ENCODE measurements around a stretch of chr1.

GRCh38 chr1:233693959-233694645 lies 80.2 kb downstream of the KCNK1 start:
- CAGE, long polyA plus RNA = no peak
- RRBS = no CpG with 5 or more reads among the region's 5 CpGs

- CAGE, long polyA plus RNA = no peak
- RRBS = no CpG with 5 or more reads among the region's 4 CpGs
Measured at GRCh38 chr1:234509438-234509648, 30.4 kb upstream of the TARBP1 start.

DNA sequence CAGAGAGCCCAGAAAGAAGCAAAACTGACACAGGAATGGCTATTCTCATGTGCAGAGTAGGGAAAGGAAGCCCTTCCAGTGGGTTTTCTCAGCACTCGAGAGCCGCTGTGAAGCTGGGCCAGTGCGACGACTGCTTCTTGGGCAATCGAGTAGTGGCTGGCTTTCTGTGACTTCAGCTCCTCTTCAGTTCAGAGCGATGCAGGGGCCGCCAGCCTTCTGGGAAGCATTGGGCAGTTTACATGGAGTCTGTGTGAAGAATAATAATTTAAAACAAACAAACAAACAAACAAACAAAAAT lies 57.2 kb upstream of the TARBP1 start:
- CAGE, long polyA plus RNA = no peak
- RRBS = no CpG with 5 or more reads among the region's 7 CpGs

- CAGE, long polyA plus RNA = no peak
- RRBS = no CpG with 5 or more reads among the region's 3 CpGs
Measured at GRCh38 chr1:234601716-234602354, 8.1 kb downstream of the IRF2BP2 start.

- CAGE, long polyA plus RNA = no peak
- RRBS = no CpG with 5 or more reads among the region's 19 CpGs
Measured at GRCh38 chr1:234606916-234607783, 2.8 kb downstream of the IRF2BP2 start.

- CAGE, long polyA plus RNA = no peak
- RRBS = no CpG with 5 or more reads among the region's 3 CpGs
Measured at GRCh38 chr1:234639240-234639543, 29.2 kb upstream of the IRF2BP2 start.

- CAGE, long polyA plus RNA = no peak
- RRBS = no CpG with 5 or more reads among the region's 15 CpGs
Measured at GRCh38 chr1:234726166-234727171, 116.5 kb upstream of the IRF2BP2 start.

DNA sequence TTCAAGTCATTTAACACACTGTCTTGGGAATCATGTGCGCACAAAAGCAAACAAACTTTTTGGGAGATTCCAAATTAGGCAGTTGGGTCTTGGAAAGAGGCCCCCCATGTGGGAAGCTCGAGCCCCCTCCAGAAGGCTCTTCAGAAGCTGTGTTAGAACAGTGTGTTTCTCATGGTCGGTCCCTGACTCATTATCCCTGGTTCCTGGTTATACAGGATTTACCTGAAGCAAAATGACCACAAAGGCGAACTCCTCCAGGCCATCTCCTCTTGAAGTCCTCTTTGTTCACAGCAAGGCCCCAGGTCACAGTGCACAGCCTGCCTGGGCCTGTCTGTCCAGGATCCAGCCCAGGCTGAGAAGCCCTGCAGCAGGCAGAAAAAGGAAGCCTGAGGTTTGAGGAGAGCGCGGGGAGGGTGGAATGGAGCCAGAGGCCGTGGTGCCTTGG lies 136.7 kb upstream of the IRF2BP2 start:
- CAGE, long polyA plus RNA = no peak
- RRBS = no CpG with 5 or more reads among the region's 7 CpGs

DNA sequence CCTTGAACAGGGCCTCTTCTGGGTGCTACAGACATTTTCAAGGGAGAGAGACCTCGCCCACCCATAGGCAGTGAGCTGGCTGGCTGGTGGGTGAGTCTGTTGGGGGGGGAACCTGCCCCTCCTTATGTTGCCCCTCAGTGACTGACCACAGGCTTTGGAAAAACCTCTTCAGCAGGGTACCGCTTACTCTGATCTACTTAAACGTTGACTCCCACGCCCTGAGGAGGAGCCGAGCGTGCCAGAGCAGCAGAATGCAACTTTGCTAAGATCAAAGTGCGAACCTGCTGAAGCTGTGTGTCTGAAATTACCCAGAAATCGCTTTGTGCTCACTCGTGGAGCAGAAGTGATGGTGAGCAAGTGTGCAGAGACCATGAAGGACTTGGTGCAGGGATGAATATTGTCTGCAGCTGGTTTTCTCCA lies 158.7 kb upstream of the IRF2BP2 start:
- CAGE, long polyA plus RNA = no peak
- RRBS = no CpG with 5 or more reads among the region's 9 CpGs

GRCh38 chr1:234774717-234775421 lies 164.9 kb upstream of the IRF2BP2 start:
- CAGE, long polyA plus RNA = no peak
- RRBS = no CpG with 5 or more reads among the region's 6 CpGs

GRCh38 chr1:234824796-234825311 lies 214.9 kb upstream of the IRF2BP2 start:
- CAGE, long polyA plus RNA = no peak
- RRBS = no CpG with 5 or more reads among the region's 10 CpGs

DNA sequence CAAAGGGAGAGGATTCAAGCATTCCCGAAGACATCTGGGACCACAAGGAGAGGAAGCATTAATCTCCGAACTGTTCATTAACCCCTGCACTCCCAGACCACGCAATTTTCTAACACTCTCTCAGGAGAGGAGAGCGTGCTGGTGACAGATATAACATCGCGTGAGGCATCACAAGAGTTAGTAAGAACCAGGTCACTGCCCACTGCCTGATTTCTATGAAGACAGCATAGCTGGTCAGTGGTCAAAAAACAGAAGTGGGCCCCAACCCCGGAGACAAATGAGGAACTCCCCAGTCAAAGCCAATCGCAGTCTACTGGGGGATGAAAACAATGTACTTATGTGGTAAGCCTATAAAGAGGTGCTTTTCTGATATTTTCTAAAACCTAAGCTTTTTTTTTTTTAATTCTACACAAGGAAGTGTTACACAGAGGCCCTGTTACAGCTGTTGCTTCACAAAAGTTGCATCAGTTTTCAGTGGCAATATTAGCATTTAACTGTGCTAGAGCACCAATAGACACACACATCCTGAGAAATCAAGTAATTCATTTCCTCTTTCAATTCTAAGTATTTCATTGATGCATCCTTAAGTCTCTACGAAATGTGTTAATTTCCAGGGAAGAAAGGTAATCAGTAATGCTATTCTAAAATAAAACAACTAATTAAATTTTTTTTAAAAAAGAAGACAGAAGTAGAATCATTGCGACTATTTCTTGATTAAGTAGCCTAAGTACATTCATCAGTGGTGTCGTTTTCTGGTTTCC lies 231.9 kb upstream of the IRF2BP2 start:
- CAGE, long polyA plus RNA = no peak
- RRBS = no CpG with 5 or more reads among the region's 11 CpGs

GRCh38 chr1:234845639-234845838 lies 235.6 kb upstream of the IRF2BP2 start:
- CAGE, long polyA plus RNA = no peak
- RRBS = no CpG with 5 or more reads among the region's 4 CpGs

DNA sequence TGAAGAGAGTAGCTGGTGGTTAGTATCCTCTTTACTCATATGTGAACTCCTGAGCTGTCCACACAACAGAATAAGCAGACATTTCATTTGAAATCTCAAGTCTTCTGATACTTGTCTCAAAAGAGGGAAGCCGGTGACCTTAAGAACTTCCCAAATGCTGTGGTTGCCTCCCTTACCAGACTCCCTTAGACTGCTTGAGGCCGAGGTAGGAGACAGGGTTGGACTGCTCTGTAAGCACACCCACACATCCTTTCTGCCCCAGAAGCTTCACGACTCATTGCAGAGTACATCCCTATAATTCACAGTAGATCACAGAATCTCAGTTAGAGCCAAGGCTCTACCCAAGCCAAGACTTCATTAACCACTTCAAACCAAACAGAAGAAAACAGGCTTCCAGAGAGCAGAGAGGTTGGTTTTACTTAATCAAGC lies 244.2 kb upstream of the IRF2BP2 start:
- CAGE, long polyA plus RNA = no peak
- RRBS = no CpG with 5 or more reads among the region's 3 CpGs

GRCh38 chr1:234876079-234876884 lies 252.4 kb downstream of the TOMM20 start:
- CAGE, long polyA plus RNA = no peak
- RRBS = no CpG with 5 or more reads among the region's 12 CpGs

GRCh38 chr1:234879214-234880181 lies 249.1 kb downstream of the TOMM20 start:
- CAGE, long polyA plus RNA = no peak
- RRBS = no CpG with 5 or more reads among the region's 10 CpGs

DNA sequence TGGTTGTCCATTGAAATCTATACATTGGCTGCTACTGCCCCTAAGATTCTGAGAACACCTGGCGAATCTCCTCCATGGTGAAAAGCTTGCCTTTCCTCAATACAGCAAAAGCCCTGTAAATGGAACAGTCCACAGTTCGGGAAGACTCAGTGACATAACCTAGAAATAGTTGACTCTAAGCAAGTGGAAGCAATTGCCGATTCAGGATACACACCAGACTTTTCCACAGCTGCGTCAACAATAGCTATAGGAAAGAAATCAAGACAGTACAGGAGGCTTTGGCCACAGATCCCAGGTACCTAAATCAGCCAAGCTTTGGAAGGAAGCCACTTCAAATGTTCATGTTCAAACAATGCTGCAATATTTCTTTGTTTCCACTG lies 234.4 kb downstream of the TOMM20 start:
- CAGE, long polyA plus RNA = no peak
- RRBS = no CpG with 5 or more reads among the region's 4 CpGs

GRCh38 chr1:234899429-234899746 lies 229.2 kb downstream of the TOMM20 start:
- CAGE, long polyA plus RNA = no peak
- RRBS = no CpG with 5 or more reads among the region's 5 CpGs

DNA sequence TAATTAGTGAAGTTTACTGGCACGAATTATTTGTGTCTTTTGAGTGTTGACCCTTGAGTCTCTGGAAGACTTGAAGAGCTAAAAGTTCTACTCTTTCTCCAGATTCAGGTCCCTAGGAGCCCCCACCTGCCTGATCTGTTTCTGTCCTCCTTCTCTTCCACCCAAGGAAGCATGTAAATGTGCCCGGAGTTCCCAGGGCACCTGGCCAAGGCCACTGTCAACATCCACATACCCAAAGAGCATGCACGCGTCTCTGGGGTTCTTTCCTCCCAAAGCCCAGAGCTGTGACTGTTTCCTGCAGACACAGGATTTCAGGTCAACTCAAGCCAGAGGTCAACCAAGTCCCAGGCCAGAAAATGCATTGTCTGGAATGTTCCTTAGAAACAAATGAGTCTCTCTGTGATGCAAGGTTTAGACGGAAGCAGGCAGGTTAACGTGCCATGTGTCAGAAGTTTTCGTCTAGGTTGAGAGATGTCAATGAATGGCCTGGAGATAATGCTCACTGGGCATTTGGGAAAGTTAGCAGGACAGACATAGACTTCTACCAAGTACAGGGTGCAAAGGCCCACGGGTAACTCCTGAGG lies 207.0 kb downstream of the TOMM20 start:
- CAGE, long polyA plus RNA = no peak
- RRBS = no CpG with 5 or more reads among the region's 8 CpGs

- CAGE, long polyA plus RNA = no peak
- RRBS = no CpG with 5 or more reads among the region's 9 CpGs
Measured at GRCh38 chr1:235012414-235013106, 116.1 kb downstream of the TOMM20 start.